Hematopoietic multipotent progenitor cell (in vitro differentiated cells): Measurements from ENCODE around the genes ZWINT and MRLN.

DNA sequence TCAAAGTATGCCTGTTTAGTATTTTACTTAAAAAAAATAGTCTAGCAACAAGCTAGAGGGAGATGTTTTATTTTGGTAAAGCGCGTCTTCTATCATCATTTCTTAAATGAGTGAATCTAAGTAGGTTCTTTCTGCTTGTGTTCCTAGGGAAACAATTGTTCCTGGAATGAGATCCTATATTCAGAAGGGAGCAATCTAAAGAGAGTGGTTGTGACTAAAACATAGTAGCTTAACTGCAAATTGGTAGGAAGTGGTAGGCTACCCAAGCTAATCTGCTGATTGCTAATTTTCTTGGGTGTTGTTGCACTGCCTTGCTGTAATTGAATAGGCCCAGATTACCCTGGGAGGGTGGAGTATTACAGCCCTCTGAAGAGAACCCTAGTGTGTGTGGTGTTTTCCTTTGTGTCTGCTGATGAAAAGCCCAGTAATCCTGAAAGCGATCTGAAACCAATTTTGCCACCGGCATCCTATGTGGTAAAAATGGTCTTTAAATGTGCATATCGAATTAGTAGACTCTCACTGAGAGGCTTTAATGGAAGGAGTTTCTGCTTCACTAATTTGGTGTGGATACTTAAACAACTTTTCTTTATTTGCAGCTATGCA is 92.7 kb downstream of the CSTF2T start:
- CAGE, long polyA plus RNA: no peak

DNA sequence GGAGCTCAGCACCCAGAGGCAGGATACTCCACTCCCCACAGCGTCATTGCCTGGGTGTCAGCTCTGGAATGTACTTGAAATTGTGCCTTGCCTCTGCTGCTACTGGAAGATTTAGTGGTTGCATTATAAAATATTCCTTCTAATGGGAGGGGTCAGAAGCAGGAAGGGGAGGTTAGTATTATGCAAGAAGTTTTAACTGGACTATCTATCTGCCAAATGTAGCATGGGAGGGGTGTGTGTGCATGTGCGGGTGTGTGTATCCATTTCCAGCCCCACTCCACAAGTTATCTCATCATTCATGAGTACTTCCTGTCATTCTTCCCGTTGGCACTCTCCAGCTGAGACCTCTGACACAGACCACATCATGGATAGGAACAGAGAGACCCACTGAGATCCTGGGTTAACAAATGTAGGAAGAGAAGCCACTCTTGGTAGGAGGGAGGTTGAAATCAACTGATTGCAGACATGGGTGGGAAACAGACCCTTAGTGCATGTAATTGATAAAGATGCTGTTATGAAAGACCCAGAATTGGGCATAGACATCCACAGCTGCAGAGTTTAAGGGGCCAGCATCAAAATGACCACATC is 13.4 kb downstream of the MBL2 start:
- CAGE, long polyA plus RNA: no peak

- CAGE, long polyA plus RNA: no peak
These were observed 67.8 kb upstream of the PCDH15 start for GRCh38 chr10:54868885-54869242.

DNA sequence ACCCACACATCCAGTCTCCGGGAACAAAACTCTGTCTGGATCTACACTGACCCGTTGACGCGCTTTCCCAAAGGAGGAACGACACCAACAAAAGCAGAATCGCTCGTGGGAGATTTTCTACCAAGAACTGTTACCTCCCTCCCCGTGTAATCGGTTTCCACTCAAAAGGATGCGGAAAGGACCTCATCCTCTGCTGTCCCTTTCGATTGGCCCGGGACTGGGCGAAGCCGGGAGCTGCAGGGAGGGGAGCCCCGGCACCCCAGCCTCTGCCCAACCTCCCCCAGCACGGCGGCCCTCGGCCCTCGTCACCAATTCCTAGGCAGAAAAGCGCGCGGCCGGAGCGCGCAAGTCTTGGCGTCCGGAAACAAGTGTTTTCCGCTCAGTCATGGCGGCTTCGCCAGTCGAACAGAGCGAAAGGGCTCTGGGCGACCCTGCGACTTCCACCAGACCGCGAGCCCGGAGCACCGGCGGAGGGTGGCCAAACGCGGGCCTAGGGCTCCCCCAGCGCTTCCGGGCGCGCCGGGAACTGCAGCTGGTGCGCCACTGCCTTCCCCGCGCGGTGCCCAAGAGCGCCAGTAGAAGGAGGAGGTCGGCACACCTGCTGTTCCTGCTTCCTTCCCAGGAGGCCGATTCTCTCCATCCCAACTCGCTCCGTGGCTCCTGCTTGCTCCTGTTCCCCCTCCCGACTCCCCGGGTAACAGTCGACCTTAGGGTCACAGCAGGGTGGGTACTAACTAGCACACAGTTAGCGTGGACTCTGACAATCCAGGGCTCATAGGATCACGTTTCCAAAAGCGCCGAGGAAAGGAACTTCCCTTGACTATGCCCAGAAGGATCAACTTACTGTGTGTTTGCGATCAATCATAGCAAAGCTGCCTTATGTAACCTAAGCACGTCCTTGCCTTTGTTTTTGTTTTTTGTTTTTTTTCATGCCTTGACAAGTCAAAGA is 729.9 kb downstream of the ZWINT start:
- CAGE, long polyA plus RNA: no peak

DNA sequence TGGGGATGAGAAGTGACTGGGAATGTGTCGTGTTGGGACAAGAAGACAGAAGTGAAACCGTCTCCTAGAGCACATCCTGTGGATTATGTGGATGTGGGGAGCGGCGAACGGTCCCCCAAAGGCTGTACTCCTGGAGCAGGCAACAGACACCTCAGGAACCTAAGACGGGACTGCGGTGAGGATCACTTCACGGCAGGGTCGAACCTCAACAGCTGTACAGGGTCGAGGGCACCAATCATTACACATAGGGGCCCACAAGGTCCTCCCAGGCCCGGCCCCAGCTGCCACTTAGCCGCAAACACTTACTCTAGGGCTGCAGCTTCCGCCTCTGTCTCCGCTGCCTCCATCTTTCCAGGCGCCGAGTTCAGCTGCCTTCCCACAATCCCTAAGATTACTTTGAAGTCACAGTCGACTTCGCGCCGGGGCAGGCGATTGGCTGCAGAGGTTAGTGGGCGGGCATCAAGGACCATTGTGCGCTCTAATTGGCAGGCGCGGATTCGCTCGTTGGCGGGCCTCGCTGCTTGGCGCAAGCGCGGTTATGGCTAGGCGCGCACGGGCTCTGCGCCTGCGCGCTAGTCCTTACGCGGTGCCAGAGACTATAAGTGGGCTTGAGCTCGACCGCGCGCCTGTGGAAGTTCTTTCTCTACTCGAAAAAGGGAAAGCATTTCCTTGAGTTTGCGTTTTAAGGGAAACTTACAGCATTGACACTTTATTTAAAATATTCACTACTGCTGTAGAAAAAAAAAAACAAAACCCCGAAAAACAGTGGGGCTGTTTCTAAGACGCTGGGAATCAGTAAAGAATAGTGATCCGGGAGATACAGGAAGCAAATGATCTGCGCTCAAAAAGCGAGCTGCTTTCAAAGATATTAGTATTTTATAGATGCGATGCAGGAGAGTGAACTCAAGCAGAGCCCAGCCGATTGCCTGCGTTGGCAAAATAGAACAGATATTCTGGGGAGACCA is at the start of gene ZWINT:
TSS of gene ZWINT (minus strand) at position 370 of the 965 bp plus-strand sequence.
- CAGE, long polyA plus RNA: start-site peak on the minus strand centred at position 362 of the sequence, 18 bp wide, 131 reads; start-site peak on the plus strand centred at position 586 of the sequence, 32 bp wide, 39 reads

DNA sequence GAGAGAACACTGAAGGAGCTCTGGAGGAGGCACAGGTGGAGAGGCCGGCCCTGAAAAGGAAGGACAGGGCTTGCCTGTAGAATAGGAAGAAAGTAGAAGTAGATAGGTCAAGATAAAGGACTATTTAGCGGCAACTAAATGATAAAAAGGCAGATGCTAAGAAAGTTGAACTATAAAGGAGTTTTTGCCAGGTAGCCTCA is 417.1 kb upstream of the ZWINT start:
- CAGE, long polyA plus RNA: no peak

DNA sequence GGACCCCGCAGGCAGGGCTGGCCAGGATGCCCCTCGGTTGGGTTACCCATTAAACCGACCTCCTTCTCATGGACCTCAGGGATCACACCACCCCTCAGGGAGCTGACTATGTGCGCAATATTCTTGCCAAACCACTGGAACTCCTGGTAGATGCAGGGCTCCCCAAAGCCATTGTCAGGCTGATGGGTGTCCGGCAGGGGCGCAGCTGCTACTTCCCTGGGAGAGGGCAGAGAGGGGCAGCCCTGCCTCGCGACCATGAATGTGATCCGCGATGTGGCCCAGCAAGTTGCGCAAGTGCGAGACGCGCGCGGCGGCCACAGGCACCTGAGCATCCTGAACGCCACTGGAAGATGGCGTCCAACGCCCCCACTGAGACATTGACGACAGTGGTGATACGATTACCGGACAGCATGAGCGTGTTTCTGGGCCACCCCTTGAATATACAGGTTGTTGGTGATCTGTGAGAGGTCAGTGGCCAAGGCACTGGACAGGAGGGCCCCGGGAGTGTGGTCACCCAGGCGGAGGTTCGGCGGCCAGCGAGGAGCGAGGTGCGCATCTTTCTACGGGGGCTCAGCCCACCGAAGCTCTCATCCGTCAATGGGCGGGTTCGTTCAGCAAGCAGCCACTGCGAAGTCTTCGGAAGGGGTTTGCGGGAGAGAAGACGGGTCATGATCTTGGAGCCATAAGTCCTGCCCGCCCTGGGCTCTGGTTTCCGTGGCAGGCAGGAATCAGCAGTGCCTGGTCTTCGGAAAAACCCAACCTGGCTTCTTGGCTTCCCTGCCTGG is 161.1 kb downstream of the IPMK start:
- CAGE, long polyA plus RNA: no peak

- CAGE, long polyA plus RNA: no peak
These were observed 1.5 kb downstream of the IPMK start for GRCh38 chr10:58266069-58266747.

DNA sequence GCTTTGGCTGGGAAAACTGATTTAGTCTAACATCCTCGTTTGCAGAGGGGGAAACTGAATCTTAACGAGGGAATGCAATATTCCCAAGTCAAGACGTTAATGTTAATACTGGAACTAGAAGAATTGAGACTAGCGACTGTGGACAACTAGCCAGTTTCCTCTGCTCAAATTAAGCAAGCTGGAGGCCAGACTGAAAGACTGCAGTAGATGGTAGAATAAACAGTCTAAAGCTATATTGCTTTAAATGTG is 702 bp upstream of the TFAM start:
- CAGE, long polyA plus RNA: no peak

GRCh38 chr10:58993406-58993909 is 183.0 kb upstream of the PHYHIPL start:
- CAGE, long polyA plus RNA: no peak

GRCh38 chr10:59077735-59078212 is 98.7 kb upstream of the PHYHIPL start:
- CAGE, long polyA plus RNA: no peak

GRCh38 chr10:59361613-59362050 is 717 bp downstream of the FAM13C start:
- CAGE, long polyA plus RNA: no peak

- CAGE, long polyA plus RNA: no peak
These were observed at the start of gene MRLN for GRCh38 chr10:59753319-59753884. MRLN (minus strand) TSS chr10:59753455.

DNA sequence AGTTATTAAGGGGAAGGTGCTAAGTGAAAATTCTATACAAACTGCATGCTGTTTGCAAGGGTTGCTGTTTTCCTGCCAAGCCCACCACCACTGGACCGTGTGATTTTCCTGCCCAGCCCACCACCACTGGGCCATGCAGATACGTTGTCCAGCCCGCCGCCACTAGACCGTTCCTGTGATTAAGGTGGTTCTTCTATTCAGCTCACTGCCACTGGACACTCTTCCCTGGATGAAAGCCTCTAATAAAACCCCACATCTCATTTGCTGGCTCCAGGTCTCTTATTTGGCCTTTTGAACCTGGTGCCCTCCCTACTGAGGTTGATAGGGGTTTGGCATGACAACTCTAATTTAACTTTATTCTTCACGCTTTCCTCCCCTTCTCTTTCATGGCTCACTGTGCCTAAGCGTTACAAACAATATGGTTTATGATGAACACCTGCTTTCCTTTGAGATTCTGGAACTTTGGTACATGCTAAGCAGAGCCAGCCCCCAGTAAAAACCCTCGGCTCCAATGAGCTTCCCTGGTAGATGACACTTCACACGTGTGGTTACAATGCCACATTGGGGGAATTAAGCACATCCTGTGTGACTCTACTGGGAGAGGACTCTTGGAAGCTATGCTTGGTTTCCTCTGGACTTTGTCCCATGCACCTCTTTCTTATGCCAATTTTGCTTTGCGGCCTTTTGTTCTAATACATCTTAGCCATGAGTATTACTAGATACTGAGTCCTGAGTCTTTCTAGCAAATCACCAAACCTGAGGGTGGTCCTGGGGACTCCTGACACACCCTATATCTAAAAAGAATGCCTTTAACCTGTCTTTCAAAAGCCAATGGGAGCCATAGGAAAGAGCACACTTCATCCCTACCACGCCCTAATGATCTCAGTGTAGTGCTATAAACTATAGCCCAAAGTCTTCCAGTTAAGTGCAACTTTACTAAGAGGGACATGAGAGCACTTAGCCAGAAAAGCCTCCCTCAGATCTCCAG is 37.8 kb downstream of the CCDC6 start:
- CAGE, long polyA plus RNA: no peak

DNA sequence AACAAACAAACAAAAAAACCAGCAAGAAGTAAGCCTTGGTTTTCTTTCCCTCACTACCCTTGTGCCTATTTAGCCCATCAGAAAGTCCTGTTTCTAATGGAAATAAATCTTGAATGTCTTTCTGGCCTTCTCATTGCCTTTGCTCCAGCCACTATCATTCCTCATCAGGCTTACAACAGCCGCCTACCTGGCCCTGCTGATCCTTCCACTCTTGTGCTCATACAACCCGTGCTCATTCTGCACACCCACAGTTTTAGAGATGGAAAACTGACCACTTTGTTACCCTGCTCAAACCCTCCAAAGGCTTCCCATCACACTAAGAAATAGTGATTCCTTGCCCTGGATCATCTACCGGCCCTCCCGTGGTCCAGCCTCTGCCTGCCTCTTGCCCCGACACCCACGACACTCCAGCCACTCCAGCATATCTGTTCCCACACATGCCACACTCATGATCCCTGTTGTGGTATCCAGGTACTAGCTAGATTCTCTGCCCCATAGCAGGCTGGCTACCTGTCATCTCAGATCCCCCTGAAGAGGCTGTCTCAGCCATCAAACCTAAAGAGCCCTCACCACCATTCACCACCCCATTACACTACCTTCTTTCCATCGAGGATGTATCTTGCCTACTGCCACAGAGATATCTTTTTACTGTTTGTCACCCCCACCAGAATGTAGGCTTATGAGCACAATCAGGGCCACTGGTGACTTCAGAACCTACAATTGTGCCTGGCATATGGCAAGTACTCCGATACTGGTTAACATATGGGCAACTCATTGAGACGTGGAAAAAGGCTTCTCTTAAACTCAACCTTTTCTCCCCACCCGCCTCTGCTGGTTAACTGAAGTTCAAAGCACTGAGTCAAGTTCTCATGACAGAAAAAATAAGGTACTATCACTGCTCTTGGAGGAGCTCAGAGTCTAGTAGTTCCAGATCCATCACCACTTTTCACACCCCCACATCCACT is 36.6 kb downstream of the CCDC6 start:
- CAGE, long polyA plus RNA: no peak

DNA sequence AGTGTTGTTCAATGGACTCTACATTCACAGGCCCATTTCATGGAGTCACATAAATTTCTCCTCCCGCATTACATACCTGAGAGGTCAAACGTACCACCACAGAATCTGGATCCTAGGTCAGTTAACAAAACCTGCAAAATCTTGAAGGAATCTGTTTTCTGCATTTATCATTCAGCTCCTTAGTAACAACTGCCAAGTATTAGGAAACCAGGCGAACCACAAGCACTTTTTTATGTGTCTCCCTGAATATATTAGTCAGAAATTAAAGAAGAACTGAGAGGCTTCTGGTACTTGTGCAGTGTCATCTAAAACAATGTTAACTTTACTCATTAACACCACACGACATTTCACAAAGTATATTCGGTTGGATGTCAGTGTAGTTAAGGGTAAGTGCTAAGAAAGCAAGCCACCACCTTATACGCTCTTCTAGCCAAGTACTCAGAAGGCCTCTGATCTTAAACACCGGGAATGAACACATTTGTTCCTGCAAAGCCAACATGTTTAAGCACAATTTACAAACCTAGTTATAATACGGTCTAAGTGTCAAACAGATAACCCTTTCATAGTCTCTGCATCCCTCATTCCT is 2.4 kb downstream of the CCDC6 start:
- CAGE, long polyA plus RNA: no peak

DNA sequence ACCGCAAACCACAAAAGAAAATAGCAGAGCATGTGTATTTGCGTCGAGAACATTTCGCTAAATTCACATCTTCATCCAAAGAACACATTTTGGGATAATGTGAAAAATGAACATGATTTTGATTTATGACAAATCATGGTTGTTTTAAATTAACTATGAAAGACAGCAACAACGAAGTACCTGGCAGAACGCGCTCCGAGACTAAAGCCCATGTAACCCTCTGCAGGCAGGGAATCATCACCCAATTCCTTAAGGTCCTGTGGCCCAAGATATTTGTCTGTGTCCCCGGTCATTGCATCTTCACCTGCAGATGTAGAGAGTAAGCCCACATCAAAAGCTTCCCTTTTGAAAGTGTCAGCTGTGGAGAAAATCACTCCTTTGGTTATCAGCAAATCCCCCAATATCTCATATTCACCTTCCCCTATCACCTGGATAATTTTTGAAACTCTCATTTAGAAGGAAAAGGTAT is 232.5 kb upstream of the CCDC6 start:
- CAGE, long polyA plus RNA: no peak

- CAGE, long polyA plus RNA: no peak
These were observed 27.1 kb downstream of the ANK3 start for GRCh38 chr10:60362540-60363109.

- CAGE, long polyA plus RNA: no peak
These were observed 2.2 kb downstream of the ANK3 start for GRCh38 chr10:60387378-60387973.

DNA sequence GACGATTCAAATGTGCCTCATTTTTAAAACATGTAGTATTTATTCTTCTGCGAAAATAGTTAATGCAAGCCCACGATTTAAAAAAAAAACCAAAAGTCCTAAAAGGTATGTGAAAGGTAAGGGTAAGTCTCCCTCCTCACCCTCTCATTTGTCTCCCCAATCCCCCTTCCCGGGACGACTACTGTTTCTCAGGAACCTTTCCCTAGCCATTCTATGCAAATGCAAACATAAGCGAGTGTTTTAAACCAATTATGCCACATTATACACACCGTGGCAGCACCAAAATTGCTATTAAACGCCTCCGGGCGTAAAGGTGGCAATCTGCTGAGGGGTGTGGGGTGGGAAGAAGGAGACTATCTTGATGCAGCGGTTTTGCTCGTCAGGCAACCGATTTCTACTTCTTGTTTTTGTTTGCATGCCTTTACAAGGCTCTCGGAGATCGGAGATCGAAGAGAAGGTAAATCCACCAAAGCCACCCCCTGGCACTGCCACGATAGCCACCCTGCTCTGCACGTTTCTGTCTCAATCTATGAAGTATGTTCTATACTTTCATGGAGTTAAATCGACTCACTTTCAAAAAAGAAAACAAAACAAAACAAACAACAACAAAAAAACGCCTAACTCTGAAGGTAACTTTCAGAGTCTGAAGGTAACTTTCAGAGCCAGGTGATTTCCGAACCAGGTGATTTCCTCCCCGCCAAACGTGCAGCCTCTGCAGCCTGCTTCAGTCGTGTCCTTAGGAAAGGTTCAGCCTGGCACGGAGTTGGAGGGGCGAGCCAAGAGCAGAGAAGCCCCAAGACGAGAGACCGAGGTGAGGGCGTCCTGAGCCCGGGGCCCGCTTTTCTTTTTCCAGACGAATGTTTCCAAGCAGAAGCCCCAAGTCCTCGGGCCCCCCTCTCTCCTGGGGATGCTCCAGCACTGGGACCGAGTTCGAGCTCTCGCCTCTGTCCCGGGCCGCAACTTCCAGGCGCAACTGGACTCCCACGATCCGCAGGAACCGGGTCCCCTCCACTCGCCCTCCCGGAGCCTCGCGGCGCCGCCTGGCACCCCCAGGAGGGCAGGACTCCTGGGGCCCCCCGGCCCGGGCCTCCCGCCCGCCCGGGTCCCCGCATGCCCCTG is 45.8 kb upstream of the CDK1 start:
- CAGE, long polyA plus RNA: no peak